NCI-H460 (cell line): ENCODE data around the gene KYNU.

GRCh38 chr2:138356239-138356544 is 145.4 kb upstream of the SPOPL start:
RAMPAGE:
- cytosol, long total RNA: no peak
- long total RNA: no peak
- nucleus, long total RNA: no peak

GRCh38 chr2:138395853-138396225 is 105.7 kb upstream of the SPOPL start:
RAMPAGE:
- cytosol, long total RNA: no peak
- long total RNA: no peak
- nucleus, long total RNA: no peak

DNA sequence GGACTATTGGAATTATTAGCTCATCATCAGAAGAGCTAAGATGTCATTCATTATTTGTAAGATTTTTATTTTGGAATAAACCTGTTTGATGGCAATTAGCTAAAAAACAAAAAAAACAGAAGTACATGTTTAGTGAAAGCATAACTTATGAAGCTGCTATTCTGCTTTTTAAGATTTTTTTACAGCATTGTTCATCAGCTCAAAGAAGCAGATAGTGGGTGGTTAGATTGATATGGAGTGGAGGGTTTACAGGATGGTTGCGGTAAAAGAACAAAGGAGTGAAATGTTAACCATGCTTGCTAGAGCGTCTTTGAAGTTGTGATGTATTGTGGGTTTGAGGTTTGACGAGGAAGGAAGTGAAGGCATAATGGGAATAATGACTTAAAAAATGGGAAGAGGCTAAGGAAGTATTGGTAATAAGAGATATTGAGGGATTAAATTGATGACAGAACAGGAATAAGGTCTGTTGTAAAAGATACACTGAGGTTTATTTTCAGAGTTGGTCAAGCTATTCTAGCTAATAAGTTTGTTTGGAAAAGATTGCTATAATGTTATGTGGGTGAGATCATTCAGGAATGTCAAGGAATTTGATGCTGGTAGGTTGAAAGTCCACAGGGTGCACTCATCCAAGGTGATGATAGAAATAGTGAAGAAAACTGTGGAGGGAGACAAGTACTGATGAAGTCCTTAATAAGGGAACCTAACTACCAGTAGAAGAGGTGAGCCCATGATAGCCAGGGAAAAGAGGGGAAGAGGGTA is 14.6 kb downstream of the SPOPL start:
RAMPAGE:
- cytosol, long total RNA: no peak
- long total RNA: no peak
- nucleus, long total RNA: no peak

GRCh38 chr2:142716417-142717113 is 160.9 kb upstream of the KYNU start:
RAMPAGE:
- cytosol, long total RNA: no peak
- long total RNA: no peak
- nucleus, long total RNA: no peak

DNA sequence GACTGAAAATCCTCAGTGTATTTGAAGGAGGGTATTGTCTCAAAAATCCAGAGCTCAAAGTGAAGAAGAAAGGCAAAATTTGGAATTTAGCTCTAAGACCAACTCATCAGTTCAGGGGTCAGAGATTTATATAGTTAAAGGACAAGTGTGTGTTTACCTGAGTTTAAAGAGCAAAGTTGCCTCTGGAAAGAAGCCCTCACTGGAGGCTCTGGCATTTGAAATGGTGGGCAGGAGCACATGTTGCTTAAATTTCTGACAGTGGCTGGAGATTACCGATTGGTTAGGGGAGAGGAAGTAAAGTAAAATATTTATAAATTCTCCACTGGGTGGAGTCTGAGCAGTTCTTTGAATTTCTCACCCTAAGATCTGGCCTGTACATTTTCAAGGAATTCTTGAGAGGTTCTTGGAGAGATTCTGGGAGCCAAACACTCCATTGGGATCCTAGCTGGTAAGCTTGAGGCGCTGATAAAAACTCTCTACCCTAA is at the start of gene KYNU:
TSS of gene KYNU (plus strand) at position 376 of the 485 bp plus-strand sequence.
RAMPAGE:
- cytosol, long total RNA: start-site peak on the plus strand centred at position 371 of the sequence, 72 bp wide, 3,883 and 5,455 reads in 2 replicates
- long total RNA: start-site peak on the plus strand centred at position 392 of the sequence, 35 bp wide, 1,035 and 327 reads in 2 replicates
- nucleus, long total RNA: start-site peak on the plus strand centred at position 371 of the sequence, 72 bp wide, 6,467 and 914 reads in 2 replicates

DNA sequence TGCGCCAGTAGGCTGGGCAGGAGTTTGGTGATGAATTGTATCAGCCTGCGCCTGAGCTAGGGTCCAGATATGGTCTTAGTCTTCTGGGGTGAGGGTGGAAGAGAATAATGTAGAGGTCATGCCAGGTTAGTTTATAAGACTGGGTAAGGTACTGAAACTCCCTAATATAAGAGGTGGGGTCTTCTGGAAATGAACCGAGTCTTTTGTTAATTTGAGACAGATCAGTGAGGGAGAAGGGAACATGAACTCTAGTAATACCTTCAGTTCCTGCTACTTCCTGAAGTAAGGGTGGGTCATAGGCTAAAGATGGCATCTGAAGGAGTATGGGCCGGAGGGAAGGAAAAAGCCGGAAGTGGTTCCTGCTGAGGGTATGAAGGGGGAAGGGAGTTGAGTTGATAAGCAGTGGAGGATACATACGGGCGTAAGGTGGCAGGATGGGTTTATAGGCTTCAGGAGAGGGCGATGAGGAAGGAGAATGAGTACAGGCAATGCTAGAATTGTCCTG is 58.0 kb downstream of the KYNU start:
RAMPAGE:
- cytosol, long total RNA: no peak
- long total RNA: no peak
- nucleus, long total RNA: no peak

GRCh38 chr2:143442230-143442632 is 313.0 kb downstream of the ARHGAP15 start:
RAMPAGE:
- cytosol, long total RNA: no peak
- long total RNA: no peak
- nucleus, long total RNA: no peak

RAMPAGE:
- cytosol, long total RNA: no peak
- long total RNA: no peak
- nucleus, long total RNA: no peak
Measured at GRCh38 chr2:144349480-144350002, 17.2 kb upstream of the GTDC1 start.

DNA sequence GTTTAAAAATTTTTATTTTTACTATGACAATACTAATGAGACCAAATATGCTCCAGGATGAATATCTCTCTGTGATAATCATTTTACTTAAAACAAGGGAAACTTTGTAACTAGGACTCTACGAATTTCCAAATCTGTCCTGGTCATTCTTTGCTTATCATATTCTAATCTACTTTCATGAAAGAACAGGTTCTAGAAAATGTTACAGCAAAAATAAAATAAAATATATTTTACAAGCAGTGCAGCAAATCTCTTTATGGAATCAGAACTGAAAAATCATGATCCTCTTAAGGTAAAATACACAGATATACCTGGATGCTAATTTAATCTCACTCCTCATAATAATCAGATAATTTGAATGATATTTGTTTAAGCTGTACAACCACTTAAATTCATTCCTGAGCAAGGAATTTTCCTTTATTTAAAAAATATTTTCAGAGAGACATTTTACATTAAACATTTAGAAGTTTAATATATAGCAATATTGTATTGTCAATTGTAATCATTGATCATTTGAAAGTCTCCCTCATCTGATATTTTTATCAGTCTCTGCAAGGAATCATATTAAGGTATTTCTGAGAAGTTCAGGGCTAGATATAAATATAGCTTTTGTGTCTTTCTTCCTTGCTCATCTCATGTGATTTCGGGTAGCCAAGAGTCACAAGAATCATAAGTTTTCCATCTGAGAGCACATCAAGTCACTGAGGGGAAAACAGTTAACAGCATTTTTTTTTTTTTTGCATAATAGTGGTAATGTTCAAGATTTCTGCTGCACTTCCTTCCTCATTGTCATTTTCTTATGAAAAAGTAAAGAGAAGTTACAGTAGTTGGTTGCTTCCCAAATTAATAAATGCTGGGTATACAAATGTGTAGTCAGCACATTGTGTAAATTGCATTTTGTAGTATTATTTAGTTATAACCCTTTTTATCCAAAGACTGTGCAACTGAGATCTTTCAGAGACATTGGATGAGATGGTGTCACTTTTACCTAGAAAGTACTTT is 93.8 kb upstream of the GTDC1 start:
RAMPAGE:
- cytosol, long total RNA: no peak
- long total RNA: no peak
- nucleus, long total RNA: no peak

RAMPAGE:
- cytosol, long total RNA: no peak
- long total RNA: no peak
- nucleus, long total RNA: no peak
Measured at GRCh38 chr2:144438446-144439110, 81.3 kb downstream of the ZEB2 start.

RAMPAGE:
- cytosol, long total RNA: no peak
- long total RNA: no peak
- nucleus, long total RNA: no peak
Measured at GRCh38 chr2:144484012-144484470, 35.9 kb downstream of the ZEB2 start.

DNA sequence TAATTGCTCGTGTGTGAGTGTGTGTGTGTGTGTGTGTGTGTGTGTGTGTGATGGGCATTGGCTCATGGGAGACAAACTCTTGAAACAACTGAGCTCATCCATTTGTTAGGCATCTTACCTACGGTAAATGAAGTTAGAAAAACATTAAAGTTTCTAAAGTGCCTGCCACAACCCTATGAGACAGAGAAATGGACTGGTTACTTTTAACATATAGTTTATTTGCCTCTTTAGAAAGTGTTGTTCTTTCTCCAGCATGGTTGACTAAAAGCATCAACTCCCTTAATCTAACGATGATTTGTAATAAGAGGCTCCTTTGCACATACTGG is 31.3 kb downstream of the ZEB2 start:
RAMPAGE:
- cytosol, long total RNA: no peak
- long total RNA: no peak
- nucleus, long total RNA: no peak

DNA sequence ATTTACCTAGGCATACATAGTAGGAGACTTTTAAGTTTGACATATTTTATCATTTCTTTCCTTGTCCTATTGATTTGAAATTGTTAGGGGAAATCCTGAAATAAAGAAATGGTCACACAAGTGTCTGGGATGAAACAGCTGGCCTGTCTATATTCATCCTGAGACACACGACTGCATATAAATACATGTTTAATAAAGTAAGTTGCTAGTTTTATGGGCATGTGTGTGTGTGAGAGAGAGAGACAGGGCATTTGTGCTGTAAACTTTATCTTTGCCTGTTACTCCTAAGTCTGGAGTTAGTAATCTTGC is 1.3 kb downstream of the ZEB2 start:
RAMPAGE:
- cytosol, long total RNA: no peak
- long total RNA: no peak
- nucleus, long total RNA: no peak

GRCh38 chr2:144521391-144522030 is 1.6 kb upstream of the ZEB2 start:
RAMPAGE:
- cytosol, long total RNA: no peak
- long total RNA: no peak
- nucleus, long total RNA: no peak

DNA sequence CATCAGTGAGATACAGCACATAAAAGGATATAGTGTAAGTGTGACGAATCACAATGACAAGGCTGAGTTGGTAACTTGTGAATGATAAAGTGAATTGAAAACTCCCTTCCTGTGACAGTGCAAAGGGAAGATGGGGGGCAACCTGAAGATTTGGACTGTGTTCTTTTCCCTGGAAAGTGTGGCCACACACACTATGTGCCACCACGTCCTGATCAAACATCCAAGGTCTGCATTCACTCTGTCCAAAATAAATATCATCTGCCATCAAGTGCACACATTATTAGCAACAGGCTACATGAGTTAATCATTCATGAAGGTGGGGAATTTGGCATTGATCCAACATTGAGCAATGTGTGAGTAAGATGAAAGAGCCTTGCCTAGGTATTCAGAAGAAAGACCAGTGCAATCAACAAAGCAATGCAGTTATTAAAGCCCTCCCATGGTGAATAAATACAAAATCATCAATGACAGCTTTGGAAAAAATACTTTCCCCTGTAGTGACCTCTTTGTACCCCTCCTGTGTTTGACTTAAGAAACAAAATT is 1280.4 kb upstream of the ZEB2 start:
RAMPAGE:
- cytosol, long total RNA: no peak
- long total RNA: no peak
- nucleus, long total RNA: no peak

DNA sequence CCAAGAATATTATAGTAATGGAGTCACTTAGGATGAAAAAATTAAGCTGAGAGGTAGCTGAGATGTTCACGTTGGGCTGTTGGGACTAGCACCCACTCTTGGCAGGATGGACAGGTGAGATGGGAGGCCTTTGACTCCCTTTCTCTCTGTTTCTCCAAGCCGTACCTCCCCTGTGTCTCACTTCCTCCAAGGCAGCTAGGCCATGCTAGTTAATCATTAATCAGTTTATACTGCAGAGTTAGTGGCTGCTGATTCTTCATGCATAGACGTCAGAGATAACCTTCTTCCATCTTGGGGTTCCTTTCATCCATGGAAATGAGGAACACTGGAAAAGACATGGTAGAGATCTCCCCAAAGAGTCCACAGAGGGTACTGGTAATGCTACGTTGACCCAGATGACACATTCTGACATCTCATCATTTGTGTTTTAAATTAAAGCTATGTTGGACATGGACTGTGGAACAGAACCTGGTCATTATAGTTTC is 380.6 kb upstream of the ACVR2A start:
RAMPAGE:
- cytosol, long total RNA: no peak
- long total RNA: no peak
- nucleus, long total RNA: no peak

RAMPAGE:
- cytosol, long total RNA: no peak
- long total RNA: no peak
- nucleus, long total RNA: no peak
Measured at GRCh38 chr2:147844107-147844401, 775 bp upstream of the ACVR2A start.

DNA sequence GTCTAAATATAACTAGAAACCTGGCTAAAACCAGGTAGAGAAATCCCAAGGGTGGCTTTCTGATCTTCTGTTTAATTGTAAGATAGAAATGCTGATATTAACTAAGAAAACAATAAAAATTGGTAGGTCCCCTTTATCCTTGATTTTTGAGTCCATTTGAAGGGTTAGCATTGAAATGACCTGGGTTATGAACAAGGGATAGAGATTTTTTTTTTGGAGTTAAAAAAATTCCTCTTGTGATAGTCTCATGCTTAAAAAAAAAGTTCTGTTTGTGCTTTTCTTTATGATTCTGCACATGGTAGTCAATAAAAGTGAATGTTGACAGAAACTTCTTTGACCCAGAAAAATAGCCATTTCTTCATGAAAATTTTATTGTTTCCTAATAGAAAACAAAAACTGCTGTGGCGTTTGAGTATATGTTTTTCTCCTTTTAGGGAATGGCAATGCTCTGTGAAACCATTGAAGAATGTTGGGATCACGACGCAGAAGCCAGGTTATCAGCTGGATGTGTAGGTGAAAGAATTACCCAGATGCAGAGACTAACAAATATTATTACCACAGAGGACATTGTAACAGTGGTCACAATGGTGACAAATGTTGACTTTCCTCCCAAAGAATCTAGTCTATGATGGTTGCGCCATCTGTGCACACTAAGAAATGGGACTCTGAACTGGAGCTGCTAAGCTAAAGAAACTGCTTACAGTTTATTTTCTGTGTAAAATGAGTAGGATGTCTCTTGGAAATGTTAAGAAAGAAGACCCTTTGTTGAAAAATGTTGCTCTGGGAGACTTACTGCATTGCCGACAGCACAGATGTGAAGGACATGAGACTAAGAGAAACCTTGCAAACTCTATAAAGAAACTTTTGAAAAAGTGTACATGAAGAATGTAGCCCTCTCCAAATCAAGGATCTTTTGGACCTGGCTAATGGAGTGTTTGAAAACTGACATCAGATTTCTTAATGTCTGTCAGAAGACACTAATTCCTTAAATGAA is 82.1 kb downstream of the ACVR2A start:
RAMPAGE:
- cytosol, long total RNA: no peak
- long total RNA: no peak
- nucleus, long total RNA: no peak

DNA sequence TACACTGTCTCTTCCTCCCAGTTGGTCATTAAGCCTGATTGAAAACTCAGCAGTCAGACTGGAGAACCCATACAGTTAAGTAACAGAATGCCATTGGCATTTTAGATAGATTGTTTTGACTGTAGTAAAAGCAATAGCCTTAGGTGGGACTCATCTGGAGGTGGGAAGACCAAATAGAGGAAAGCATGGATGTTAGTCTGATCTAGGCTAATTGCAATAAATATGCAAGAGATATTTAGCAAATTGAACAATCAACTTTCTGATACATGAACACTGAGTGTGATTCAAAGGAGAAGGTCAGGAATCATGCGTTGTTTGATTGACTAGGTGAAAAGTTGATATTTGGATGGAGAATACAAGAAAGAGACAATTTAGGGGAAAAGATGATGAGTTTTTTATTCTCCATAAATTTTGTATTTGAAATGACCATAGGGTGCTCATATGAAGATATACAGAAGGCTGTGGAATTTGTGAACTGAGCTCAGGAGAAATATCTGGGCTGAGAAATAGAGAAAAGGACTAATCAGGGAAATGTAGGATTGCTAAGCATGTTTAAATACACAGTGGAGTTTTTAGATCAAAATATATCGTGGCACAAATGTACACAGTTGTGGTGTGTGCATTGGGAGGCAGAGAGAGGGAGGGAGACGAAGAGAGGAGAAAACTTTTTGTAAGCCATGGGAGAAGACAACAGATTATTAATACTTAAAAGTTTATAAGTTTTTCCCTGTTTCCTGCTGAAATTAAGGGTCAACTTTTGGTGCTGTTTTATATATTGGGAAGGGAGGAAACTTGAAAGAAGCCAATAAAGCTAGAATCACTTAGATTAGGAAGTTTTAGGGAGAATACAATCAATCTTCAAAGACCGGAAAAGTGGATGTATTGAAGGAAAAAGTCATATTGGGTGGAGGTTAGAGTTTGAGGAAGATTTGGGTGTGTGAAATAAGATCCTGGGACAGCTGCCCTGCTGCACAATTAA is 242.1 kb downstream of the MBD5 start:
RAMPAGE:
- cytosol, long total RNA: no peak
- long total RNA: no peak
- nucleus, long total RNA: no peak

GRCh38 chr2:148422401-148423086 is 222.0 kb upstream of the EPC2 start:
RAMPAGE:
- cytosol, long total RNA: no peak
- long total RNA: no peak
- nucleus, long total RNA: no peak